ENCODE data around the genes TSPAN11 and DENND5B.

DNA sequence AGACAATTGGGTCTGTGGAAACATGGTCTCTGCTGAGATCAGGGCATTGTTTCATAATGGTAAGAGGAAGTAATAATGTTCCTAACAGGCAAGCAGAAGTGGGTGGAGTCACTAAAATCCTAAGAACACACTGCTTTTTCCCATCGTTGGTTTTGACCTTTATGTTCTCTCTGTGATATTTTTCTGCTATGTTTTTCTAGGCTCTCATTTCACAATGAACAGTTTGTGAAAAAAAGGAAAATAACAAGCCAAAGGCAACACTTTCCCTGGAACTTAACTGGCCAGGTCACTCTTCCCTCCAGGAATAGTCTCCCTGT, 80.6 kb upstream of the OVCH1 start:
- PRO-cap = no peak

DNA sequence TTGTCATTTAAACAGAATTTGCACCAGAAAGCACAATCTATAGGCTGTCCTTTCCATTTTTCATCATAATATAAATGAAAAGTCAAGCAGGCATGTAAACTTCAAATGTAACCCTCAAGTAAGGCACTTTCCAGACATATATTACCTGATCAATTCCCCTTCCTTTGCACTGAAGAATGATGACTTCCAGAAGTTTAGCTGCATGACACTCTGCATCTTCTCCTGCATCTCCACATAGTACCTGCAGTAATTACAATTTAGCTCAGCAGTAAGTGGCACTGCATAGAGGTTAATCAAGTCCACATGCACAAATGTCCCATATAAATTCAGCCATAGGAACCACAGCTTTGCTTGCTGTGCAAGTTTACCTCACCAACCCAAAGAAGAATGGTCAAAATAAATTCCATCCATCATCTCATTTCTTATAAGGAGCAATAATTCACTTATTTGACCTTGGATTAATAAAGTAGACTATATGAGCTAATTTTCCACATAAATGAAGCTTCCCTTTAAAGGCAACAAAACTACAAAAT, 46.6 kb downstream of the IPO8 start:
- PRO-cap = no peak

DNA sequence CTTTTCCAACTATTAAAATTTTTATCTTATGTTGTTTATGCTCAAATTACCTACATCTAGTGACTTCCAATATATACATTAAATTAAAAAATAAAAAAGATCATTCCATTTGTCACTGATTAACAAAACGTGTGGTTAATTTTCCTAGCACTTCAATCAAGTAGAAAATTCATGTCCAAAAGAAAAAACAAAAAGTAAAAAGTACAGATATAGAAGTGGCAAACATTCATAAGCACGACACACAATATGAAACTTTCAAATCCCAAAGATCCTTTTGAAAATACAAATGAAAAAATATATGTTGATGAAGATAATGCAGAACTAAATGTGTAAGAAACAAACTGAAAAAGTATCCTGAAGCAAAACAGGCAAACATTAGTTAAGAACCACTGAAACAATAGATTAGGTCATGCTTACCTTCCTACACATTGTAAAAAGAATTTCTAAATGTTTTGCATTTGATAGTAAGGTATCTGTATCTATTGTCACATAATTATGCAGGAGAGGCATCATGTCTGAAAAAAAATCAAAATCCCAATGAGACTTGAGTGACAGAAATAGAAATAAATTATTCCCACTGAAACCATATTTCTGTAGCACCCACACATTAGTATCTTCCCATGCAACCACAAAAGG, 43.8 kb downstream of the IPO8 start:
- PRO-cap = no peak

GRCh38 chr12:30691128-30691791, 4.4 kb downstream of the IPO8 start:
- PRO-cap = no peak

DNA sequence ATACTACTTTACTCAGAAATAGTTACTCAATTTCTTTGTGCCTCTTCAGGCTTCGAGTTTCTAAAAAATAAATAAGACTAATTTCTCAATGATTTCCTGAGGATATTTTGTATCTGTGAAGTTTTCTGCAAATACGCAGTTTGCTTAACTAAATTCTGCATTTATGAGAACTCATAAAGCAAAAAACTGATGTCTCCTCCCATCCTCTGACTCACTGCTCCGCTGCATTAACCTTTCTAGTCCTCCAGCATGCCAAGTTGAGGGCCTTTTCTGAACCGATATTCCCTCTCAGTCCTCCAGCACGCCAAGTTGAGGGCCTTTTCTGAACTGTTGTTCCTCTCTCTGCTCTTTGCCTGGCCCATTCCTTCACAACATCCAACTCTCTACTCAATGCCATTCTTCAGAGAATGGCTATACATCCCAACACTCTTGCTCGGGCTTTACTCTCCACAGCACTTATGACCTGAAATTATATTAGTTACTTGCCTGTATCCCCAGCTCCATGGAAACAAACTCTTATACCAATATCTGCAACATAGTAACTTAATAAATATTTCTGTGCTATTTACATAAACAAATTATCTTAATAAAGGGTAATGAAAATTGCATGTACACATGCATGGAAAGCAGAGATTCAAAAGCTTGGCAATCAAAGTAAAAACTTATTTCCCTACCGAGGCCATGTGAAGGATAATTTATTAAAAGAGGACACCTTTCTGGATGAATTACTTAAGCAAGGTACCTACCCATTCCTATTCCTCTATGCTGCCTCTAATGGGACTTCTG, 3.0 kb downstream of the IPO8 start:
- PRO-cap = no peak

GRCh38 chr12:30694862-30695246, 815 bp downstream of the IPO8 start:
- PRO-cap = no peak

- PRO-cap = no peak
Observed at GRCh38 chr12:30925980-30927047, at the start of gene TSPAN11. TSS of gene TSPAN11 (plus strand) at chr12:30926748.

- PRO-cap = no peak
Observed at GRCh38 chr12:30988794-30989369, 62.3 kb downstream of the TSPAN11 start.

- PRO-cap = no peak
Observed at GRCh38 chr12:31083759-31084135, 10.1 kb downstream of the DDX11 start.

GRCh38 chr12:31100297-31100755, 26.7 kb downstream of the DDX11 start:
- PRO-cap = no peak

- PRO-cap = bidirectional peak, plus-strand start at chr12:31370217, minus-strand start at chr12:31370126
Observed at GRCh38 chr12:31369970-31370773, 44.2 kb upstream of the SINHCAF start.

DNA sequence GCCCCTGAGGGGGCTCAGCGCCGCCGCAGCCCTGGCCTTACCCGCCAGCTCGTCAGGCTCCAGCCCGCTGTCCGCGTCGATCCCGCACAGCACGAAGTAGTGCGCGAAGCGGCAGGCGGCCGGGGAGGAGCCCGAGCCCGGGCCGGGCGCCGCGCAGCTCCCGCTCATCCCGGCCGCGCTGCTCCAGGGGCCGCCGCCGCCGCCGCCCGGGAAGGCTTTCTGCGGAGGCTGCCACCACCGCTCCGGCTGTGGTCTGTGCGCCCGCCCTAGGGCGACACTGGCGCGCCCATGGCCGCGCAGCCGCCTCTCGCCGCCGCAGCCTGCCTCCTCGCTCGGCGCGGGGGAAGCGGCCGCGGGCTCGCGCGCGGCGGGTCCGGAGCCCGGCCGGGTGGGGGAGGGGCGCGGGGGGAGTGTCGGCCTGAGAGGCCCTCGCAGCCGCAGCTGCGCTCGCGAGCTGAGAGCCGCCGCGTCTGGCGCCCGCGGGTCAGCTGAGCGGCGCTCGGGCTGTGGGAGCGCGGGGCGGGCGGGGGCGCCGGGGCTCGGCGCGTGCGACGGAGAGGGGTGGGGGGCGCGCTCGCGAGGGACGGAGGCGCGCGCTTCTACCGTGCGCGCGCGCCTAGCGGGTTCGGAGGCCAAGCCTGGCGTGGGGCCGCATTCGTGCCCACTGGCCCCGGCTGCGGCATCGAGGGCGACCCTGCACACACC, at the start of gene DENND5B:
TSS of gene DENND5B (minus strand) at position 472 of the 705 bp plus-strand sequence.
- PRO-cap = bidirectional peak, plus-strand start at position 628 of the sequence, minus-strand start at position 330 of the sequence

GRCh38 chr12:31620104-31620866, 29.3 kb upstream of the DENND5B start:
- PRO-cap = no peak

GRCh38 chr12:31835134-31835738, 43.1 kb upstream of the H3-5 start:
- PRO-cap = no peak

DNA sequence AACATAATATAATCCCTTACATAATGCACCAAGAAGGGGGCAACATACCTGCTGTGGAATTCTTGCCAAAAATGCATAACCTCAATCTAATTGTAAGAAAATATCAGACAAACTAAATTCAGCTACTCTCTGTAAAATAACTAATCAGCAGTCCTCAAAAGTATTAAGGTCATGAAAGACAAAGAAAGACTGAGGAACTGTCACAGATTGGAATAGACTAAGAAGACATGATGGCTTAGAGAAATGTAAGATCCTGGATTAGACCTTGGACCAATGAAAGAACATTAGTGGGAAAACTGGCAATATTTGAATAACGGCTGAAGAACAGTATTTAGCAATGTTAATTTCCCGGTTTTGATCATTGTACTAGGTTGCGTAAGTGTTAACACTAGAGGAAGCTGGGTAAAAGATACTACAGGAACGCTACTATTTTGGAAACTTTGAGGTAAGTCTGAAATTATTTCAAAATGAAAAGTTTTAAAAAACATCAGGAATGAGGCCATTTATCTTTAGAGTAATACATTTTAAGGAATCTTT, 68.3 kb upstream of the H3-5 start:
- PRO-cap = no peak

GRCh38 chr12:31928575-31929003, 30.6 kb upstream of the RESF1 start:
- PRO-cap = no peak

GRCh38 chr12:31958248-31958677, 952 bp upstream of the RESF1 start:
- PRO-cap = no peak

GRCh38 chr12:31985183-31986165, 26.3 kb downstream of the RESF1 start:
- PRO-cap = no peak

DNA sequence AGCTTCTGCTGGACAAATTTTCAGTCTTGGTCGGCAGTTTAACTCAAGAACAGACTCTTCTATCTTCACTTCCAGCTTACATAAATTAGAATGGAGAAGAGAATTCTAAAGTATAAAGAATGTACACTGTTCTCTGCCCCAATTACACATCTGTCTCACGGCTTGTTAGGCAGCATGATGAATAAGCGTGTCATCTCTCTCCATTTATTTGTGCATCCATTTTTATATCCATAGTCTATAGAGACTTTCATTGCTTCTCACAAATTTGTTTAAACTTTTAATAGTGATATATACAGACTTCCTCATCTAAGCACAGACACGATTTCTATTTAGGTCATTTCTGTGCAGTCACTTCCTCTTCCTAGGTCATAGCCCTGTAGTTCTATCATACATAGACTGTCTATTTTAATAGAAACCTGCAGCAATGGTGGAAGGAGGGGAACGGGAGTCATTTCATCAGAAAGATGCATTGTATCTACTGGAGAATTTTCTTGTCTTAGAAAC, 133.5 kb upstream of the FGD4 start:
- PRO-cap = no peak

GRCh38 chr12:32399967-32400710, 781 bp downstream of the FGD4 start:
- PRO-cap = no peak